Left colon (tissue), 1 donor: ENCODE results near the genes HSD3B2, ZNF697, ADAM30 and FAM72B.

DNA sequence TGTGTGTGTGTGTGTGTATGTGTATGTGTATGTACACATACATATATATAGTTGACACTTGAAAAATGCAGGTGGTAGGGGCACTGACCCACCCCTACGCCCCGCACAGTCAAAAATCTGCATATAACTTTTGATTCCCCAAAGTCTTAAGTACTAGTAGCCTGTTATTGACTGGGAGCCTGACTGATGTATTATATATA, 30.5 kb downstream of the WDR3 start:
- PRO-cap: unidirectional peak, plus-strand start at position 64 of the sequence

DNA sequence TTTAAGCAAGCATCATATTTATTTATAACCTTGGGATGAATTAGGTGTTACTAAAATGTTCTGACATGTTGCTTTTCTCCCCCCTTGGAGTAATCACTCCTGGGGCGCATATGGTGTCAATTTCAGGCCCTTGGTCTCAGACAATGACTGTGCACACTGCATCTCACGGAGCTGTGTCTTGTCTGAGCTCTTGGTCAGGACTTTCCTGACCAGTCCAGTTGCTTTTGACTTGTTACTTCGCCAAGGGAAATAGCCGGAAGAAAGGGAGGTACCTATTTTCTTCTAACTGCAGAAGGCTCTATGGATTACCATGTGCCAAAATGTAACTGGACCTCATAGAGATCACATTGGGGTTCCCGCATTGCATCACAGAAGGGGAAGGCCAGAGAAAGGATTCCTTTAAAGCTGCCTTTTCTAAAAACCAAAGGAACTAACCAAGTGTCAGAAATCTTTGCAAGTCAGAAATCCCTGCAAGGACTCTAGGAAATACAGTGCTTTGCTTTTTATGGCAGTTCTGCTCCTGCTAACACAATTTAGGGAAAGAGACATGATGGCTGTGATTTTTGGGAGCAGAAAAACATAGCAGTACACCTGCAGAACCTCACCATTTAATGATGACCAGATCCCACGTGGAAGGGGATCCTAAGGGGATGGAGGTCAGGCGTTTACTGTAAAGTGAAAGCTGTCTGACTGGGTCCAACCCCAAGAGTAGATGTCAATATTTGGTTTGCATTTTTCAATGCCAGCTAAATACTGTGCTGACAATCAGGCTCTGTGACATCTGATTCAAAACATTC, 68.5 kb downstream of the SPAG17 start:
- PRO-cap: no peak

- PRO-cap: no peak
Observed at GRCh38 chr1:118815892-118816410, 172.2 kb downstream of the TBX15 start.

DNA sequence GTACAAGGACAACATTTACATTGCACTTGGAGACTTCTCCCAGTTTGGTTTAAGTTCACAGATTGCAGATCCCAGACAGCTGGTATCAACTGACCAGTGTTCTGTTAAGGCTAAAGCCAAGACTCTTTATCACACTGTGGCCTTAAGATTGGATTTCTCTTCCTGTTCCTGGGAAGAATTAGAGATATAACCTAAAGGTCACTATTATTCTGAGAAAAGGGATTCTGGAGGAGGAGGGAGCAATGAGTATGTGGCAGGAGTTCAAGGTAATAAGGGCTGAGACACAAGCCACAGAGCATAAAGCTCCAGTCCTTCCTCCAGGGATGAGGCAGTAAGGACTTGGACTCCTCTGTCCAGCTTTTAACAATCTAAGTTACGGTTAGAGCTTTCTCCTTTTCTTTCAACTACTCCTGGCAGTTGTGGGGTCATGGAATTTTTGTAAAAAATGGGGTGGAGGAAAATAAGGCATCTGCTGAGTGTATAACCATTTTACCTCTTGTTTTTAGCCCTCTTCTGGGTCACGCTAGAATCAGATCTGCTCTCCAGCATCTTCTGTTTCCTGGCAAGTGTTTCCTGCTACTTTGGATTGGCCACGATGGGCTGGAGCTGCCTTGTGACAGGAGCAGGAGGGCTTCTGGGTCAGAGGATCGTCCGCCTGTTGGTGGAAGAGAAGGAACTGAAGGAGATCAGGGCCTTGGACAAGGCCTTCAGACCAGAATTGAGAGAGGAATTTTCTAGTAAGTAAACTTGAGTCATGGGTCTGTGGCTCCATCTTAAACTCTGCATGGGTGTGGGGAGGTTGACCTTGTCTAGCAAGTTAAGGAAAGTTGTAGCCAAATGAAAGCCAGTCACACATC, at the start of gene HSD3B2:
Gene HSD3B2 (plus strand): TSS at position 326 of the 857 bp plus-strand sequence.
- PRO-cap: no peak

GRCh38 chr1:119631353-119632093, 16.5 kb downstream of the ZNF697 start:
- PRO-cap: bidirectional peak, plus-strand start at chr1:119631703, minus-strand start at chr1:119631574

DNA sequence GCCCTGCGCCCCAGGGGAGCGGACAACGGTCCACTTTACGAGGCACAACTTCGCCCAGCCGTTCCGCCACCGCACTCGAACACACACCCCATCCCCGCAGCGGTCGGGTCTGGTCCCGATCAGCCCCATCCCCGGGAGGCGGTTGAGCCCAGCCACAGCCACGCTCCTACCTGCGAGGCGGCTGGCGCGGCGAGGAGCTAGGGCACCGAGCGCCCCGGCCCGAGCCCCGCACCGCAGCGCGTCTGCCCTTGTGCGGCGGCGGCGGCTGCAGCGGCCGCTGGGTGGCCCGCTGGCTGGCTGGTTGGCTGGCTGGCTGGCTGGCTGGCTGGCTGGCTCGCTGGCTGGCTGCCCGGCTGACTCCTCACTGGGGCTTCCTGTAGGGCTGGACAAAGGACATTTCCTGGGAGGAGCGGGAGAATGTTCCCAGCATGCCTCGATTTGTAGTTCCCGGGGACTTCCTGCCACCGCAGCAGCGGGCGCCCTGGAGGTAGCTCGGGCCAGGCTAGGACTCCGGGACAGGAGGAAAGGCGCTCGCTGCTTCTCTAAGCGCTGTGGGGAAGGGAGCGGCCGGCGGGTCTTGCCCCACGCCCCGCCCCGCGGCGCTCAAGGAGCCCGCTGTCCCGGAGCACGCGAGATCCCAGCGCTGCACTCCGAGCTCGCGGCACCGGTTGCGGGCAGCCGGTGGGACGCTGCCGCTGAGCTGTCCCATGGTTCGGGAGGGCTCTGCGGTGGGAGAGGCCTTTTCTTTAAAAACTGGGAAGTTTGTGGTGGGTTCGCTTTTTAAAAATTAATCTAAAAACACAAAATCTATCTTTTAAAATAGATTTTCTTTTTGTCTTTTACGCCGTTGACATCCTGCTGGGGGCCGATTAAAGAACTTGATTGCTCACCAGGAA, at the start of gene ZNF697:
Gene ZNF697 (minus strand): TSS at position 366 of the 896 bp plus-strand sequence.
- PRO-cap: bidirectional peak, plus-strand start at position 505 of the sequence, minus-strand start at position 244 of the sequence

- PRO-cap: no peak
Observed at GRCh38 chr1:119748708-119749260, 19.9 kb downstream of the HMGCS2 start.

DNA sequence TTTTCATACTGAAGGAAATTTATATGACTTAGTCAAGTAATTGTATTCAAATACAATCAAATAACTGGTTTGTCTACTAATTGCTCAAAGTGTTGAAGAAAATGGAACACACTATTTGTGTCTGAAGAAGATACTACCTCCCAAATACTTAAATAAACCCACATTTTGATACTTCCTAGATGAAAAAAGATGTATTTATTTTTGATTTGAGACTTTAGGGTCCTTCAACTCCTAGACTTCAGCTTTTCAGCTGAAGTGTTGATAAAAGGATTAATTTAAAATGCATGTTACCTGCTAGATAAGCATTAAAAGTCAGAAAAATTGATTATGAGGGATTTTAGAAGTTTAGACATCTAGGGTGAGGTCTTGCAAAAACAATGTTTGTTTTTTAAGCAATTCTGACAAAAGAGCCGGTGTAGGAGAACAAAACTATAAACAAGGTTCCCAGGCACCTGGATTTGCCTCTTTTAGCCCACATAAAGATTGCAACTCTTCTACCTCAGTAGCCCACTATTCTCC, 4.1 kb upstream of the HMGCS2 start:
- PRO-cap: no peak

DNA sequence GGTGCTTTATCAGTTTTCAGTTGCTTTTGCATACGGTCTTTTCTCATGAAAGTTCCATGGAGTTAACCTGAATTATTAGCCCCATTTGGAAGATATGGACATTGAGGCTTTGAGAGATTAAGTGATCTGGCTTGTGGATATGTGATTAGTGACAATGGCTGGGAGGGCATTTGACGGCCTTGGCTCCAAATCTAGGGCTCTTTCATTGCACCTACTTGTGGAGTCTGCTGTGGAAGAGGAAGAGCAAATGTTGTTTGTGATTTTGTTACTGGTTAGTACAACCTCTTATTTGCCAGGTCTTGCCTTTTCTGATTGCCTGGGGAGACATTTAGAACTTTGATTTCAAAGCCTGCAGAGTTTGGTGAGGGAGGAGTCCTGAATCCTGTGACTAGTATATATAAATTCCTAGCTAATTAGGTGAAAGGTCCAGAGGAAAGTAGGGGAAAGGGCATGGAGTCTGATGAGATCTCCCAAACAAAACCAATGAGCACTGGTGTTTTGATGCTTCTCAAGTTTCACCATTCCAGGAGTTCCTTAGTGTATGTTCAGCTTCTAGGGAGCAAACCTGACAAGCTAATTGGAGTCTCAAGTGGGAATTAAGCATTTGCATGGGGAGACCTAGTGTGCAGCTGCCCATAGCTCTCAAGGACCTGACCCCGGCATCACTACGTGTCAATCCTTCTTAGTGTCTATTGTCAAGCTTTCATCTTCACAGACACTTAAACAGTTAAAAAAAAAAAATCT, 5.0 kb upstream of the HMGCS2 start:
- PRO-cap: no peak

DNA sequence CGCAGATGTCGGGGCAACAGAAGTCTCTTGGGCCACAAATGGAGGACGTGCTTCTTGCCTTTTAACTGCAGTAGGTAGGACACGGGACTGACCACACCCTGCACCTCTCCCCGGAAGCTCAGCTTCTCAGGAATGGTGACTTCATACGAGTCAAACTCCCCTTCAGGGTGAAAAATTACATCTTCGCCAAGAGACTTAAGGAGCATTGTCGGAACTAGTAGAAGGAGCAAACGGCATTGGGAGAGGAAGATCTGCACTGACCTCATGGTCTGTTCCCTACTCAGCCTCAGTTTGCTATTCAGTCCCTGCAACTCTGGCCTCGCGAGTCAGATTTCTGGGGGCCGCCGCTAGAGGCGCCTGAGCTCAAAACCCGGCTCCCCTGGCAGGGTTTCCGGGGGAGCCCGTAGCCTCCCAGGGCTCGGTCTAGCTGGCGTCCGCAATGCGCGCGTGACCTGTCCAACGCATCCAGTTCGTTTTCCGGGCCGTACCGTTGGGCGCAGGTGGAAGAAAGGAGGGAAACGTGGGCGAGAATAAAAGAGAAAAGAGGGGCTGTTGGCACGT, at the start of gene ADAM30:
Gene ADAM30 (minus strand): TSS at position 445 of the 561 bp plus-strand sequence.
- PRO-cap: no peak

- PRO-cap: no peak
Observed at GRCh38 chr1:119920187-119920659, 23.9 kb upstream of the ADAM30 start.

- PRO-cap: no peak
Observed at GRCh38 chr1:120232751-120233274, 56.5 kb upstream of the SEC22B start.

DNA sequence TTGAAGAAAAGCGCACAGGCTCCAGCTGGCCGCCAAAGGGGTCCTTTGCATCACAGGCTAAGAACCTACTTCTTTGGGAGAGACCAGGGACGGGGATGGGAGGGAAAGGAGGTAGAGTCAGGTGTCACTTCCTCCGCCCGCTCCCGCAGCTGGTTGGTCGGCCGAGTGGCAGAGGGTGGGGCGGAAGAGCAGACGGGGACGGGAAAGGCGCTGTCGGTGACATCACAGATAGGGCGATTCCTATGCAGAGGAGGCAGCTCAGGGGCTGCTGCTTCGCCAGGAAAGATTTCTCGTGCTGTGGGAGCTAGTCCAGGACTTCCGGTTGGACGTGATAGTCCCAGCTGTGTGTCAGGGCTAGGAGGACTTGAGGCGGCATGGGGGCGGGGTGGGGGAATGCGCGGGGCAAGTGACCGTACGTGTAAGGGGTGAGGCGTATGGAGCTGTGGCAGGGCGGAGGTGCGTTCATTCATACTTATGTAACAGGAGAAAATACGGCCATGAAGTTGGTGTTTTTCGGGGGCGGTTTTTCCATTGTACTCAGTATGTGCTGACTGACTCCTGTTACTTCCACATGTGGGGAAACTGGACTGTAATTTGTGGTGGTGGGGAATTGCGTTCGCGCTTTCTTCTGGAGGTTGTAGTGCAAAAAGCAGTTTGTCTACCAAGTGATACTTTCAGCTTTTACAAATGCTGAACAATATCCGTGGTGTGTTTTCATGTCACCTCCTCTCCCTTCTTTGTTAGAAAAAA, 60.1 kb upstream of the NBPF8 start:
- PRO-cap: no peak

- PRO-cap: no peak
Observed at GRCh38 chr1:120453612-120454012, 38.8 kb downstream of the NBPF8 start.

- PRO-cap: no peak
Observed at GRCh38 chr1:120465949-120466455, 51.2 kb downstream of the NBPF8 start.

- PRO-cap: no peak
Observed at GRCh38 chr1:120548257-120548694, 133.4 kb downstream of the NBPF8 start.

DNA sequence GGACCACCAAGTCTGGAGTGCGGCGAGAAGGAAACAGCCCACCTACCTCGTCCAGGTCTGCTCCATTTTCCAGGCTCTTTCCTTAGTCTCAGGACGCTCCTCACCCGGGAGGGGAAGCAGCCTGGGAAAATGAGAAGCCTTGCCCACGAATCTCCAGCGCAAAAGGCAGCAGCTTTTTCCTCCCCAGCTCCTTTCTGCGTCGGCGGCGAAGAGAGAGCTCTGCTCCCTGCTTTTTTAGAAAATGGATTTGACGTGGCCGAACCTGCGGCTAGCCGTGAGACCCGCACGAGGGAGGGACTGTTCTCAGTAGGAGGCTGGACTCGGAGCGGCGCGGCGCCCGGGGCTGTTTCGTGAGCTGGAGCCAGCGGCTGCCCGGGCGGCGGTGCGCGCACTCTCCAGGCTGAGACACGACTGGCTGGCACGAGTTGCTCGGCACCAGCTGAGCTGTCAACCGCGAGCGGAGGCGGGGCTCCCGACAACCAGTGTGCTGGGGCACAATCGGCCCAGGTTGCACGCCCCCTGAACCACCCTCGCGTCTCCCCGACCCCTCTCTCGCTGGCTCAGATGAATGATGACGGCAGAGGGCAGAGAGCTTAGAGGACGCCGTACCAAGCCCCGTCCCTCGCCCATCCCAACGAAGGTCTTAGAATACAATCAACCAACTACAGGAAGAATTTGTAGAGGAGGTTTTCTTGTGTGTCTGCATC, 58.6 kb upstream of the NOTCH2NLR start:
- PRO-cap: no peak

DNA sequence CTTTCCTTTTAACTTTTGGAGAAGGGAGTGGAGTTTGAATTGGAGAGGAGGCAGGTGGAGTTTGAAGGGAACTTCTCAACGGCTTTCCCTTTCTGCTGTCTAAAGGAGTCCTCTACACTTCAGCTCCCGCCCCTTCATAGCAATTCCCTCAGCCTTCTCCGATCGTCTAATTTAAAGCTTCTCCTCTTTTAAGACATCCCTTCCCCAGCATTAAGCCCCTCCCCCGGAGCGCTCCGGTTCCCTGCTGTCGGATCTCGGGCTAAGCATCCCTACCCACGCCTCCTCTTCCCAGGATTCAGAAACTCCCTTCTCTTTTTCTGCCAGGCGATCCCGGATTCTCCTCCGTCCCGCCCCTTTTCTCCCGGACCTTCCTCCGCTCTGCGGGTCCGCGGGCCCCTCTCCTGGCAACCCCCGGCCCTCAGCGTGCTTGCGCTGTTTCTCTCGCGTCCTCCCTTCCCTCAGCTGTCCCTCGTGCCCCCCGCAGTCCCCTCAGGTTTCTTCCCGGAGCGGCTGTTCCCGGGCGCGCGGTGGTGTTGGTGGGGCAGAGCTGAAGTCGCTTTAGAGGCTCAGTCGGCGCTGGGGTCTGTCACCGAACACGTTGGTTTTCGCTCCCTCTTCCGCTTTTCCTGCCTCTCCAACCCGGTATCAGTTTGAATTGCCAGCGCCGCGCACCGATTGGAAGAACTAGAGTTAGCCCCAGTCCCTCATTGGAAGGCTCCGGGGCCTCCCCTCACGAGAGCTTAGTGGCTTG, at the start of gene FAM72B:
Gene FAM72B (minus strand): TSS at position 633 of the 751 bp plus-strand sequence.
- PRO-cap: no peak

DNA sequence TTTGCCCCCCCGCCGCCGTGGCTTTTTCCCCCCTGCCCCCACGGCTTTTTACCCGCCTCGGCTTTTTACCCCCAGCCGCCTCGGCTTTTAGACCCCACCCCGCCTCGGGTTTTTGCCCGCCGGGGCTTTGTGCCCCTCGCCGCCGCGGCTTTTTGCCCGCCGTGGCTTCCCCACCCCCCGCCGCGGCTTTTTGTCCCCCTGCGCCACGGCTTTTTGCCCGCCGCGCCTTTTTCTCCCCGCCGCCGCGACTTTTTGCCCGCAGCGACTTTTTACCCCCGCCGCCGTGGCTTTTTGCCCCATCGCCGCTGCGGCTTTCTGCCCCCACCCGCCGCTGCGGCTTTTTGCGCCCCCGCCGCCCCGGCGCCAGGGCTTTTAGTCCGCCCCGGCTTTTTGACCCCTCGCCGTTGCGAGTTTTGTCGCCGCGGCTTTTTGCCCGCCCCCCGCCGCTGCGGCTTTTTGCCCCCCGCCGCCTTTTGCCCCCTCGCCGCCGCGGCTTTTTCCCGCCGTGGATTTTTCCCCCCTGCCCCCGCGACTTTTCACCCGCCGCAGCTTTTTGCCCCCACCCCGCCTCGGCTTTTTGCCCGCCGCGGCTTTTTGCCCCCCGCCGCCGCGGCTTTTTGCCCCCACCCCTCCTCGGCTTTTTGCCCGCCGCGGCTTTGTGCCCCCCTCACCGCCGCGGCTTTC, 408.3 kb downstream of the H3-7 start:
- PRO-cap: no peak

GRCh38 chr1:144952445-144953024, 142.6 kb downstream of the SRGAP2B start:
- PRO-cap: no peak